Endothelial cell of umbilical vein (primary cell): Measurements from ENCODE around the gene PTAR1.

DNA sequence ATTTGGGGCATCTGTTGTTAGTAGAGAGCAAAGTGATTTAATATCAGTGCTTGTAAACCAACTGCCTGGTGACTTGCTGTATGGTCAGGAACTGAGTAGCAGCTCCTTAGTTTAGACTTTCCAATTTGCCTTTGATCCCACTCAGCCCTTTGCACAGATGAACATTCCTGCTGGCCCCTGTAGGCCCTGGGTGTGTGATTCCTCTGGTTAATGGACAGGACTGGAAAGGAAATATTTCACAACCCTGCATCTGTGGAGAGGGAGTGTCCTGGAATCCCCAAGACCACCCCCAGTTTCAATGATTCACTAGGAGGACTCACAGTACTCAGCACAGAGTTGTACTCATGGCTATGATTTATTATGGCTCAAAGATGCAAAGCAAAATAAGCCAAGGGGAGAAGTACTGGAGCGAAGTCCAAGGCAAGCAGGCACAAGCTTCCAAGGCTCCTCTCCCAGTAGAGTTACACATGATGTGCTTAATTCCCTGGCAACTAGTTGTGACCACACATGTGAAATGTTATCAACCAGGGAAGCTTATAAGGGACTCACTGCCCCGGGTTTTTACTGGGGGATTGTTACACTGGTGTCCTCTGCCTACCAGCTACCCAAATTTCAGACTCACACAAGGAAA is 42.4 kb upstream of the TJP2 start:
- PRO-cap: no peak
CAGE:
- cytosol, long polyA minus RNA: no peak
- cytosol, long polyA plus RNA: no peak
- long polyA plus RNA: no peak
- nucleus, long polyA minus RNA: no peak
- nucleus, long polyA plus RNA: no peak

DNA sequence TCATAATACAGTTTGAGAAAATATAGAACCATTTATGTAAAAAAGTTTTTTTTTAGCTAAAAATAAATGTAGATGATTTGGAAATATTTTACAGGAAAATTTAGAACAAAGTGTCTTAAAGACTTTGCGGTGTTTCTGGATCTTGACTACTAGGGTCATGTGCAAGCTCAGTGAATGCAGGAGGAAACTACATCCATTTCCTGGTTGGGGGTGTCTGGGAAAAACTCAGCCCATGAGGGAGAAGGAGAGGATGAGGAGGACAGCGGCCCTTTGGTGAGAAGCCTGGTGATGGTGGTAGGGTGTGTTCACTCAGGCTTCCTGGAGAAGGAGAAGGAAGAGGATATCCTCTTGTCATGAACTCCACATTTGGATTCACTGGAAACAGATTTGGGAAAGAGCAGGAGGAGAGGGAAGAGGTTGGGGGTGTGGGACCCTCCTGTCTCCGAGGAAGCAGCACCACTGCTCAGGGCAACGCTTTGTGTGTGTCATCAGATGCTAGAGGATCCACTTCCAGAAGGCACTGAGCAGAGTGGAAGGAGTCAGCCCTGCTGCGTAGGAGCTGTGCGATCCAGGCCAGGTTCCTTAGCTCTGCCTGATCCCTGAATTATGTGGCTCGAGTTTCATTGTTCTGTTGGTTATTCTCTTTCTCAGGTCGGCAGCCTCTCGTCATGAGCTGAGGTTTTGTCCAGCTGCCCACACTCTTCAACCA is 37.4 kb upstream of the TJP2 start:
- PRO-cap: no peak
CAGE:
- cytosol, long polyA minus RNA: no peak
- cytosol, long polyA plus RNA: no peak
- long polyA plus RNA: no peak
- nucleus, long polyA minus RNA: no peak
- nucleus, long polyA plus RNA: no peak

- PRO-cap: no peak
CAGE:
- cytosol, long polyA minus RNA: no peak
- cytosol, long polyA plus RNA: no peak
- long polyA plus RNA: no peak
- nucleus, long polyA minus RNA: no peak
- nucleus, long polyA plus RNA: no peak
Measured at GRCh38 chr9:69307493-69308564, 17.2 kb upstream of the ENTREP1 start.

GRCh38 chr9:69580547-69580885 is 91.7 kb downstream of the APBA1 start:
- PRO-cap: no peak
CAGE:
- cytosol, long polyA minus RNA: no peak
- cytosol, long polyA plus RNA: no peak
- long polyA plus RNA: no peak
- nucleus, long polyA minus RNA: no peak
- nucleus, long polyA plus RNA: no peak

GRCh38 chr9:69759324-69760597 is at the start of gene PTAR1:
PTAR1 (minus strand) TSS chr9:69760011.
- PRO-cap: bidirectional peak, plus-strand start at chr9:69759643, minus-strand start at chr9:69759723; bidirectional peak, plus-strand start at chr9:69760143, minus-strand start at chr9:69759938
CAGE:
- cytosol, long polyA minus RNA: start-site peak on the minus strand at chr9:69759951-69759957, 33 reads
- cytosol, long polyA plus RNA: no peak
- long polyA plus RNA: start-site peak on the minus strand at chr9:69759940-69759982, 201 and 197 reads in 2 replicates
- nucleus, long polyA minus RNA: start-site peak on the minus strand at chr9:69759937-69760019, 953 reads
- nucleus, long polyA plus RNA: no peak

DNA sequence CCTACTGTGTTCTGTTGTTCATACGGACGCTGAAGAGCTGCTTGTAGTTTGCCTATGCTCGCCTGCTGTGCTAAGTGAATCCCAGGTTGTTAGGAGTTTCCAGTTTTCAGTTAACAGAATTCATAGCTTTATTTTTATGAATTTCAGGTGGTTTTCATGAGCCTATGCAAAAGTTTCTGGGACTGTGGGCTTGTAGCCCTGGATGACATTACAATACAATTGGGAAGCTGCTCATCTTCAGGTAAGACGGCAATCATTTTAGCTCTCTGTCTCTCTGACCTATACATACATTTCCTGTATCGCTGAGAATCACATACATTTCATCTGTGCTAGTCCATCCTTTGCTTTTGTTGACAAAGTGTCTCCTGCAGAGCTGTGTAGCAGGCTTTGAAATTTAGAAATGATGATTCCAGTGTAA is 90.2 kb upstream of the SMC5 start:
- PRO-cap: no peak
CAGE:
- cytosol, long polyA minus RNA: no peak
- cytosol, long polyA plus RNA: no peak
- long polyA plus RNA: no peak
- nucleus, long polyA minus RNA: no peak
- nucleus, long polyA plus RNA: no peak

DNA sequence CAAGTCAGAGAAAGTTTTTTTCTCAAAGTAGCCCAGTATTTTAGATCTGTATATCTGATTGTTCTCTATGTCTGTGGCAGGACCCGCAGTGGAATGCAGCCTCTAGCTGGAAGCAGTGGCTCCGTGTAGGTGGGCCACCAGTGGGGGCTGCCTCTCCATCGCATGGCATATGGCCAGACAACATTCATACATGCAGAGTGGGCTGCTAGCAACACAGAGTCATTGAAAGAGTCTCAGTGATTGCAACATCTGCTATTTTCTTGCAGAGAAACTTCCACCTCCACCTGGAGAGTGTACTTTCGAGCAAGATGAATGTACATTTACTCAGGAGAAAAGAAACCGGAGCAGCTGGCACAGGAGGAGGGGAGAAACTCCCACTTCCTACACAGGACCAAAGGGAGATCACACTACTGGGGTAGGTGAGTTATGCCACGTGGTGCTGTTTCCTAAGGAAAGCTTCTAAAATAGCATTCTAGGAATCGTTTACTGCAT is 88.5 kb upstream of the SMC5 start:
- PRO-cap: no peak
CAGE:
- cytosol, long polyA minus RNA: no peak
- cytosol, long polyA plus RNA: no peak
- long polyA plus RNA: no peak
- nucleus, long polyA minus RNA: no peak
- nucleus, long polyA plus RNA: no peak

GRCh38 chr9:70204503-70205373 is 54.0 kb upstream of the SMC5 start:
- PRO-cap: no peak
CAGE:
- cytosol, long polyA minus RNA: no peak
- cytosol, long polyA plus RNA: no peak
- long polyA plus RNA: no peak
- nucleus, long polyA minus RNA: no peak
- nucleus, long polyA plus RNA: no peak

- PRO-cap: no peak
CAGE:
- cytosol, long polyA minus RNA: no peak
- cytosol, long polyA plus RNA: no peak
- long polyA plus RNA: no peak
- nucleus, long polyA minus RNA: no peak
- nucleus, long polyA plus RNA: no peak
Measured at GRCh38 chr9:70216974-70217385, 41.8 kb upstream of the SMC5 start.

DNA sequence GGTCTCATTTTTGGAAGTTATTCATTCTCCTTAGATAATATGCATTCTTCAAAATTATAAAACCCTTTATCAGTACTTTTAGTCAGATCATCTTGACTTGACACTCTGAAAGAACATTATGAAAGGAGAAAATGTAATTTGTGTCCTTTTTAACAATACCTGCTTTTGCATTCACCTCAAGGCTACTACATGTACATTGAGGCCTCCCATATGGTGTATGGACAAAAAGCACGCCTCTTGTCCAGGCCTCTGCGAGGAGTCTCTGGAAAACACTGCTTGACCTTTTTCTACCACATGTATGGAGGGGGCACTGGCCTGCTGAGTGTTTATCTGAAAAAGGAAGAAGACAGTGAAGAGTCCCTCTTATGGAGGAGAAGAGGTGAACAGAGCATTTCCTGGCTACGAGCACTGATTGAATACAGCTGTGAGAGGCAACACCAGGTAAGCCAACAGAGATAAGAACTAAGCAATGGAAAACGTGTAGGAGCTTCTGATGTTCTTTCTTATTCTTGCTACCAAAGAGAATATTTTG is 40.6 kb upstream of the SMC5 start:
- PRO-cap: no peak
CAGE:
- cytosol, long polyA minus RNA: no peak
- cytosol, long polyA plus RNA: no peak
- long polyA plus RNA: no peak
- nucleus, long polyA minus RNA: no peak
- nucleus, long polyA plus RNA: no peak

GRCh38 chr9:70258097-70258749 is 555 bp upstream of the SMC5 start:
- PRO-cap: bidirectional peak, plus-strand start at chr9:70258256, minus-strand start at chr9:70258295
CAGE:
- cytosol, long polyA minus RNA: no peak
- cytosol, long polyA plus RNA: no peak
- long polyA plus RNA: no peak
- nucleus, long polyA minus RNA: start-site peak on the minus strand at chr9:70258198-70258274, 71 reads
- nucleus, long polyA plus RNA: no peak

GRCh38 chr9:70260960-70262019 is 2.5 kb downstream of the SMC5 start:
- PRO-cap: no peak
CAGE:
- cytosol, long polyA minus RNA: no peak
- cytosol, long polyA plus RNA: no peak
- long polyA plus RNA: no peak
- nucleus, long polyA minus RNA: no peak
- nucleus, long polyA plus RNA: no peak

GRCh38 chr9:70280568-70281038 is 21.8 kb downstream of the SMC5 start:
- PRO-cap: no peak
CAGE:
- cytosol, long polyA minus RNA: no peak
- cytosol, long polyA plus RNA: no peak
- long polyA plus RNA: no peak
- nucleus, long polyA minus RNA: no peak
- nucleus, long polyA plus RNA: no peak

DNA sequence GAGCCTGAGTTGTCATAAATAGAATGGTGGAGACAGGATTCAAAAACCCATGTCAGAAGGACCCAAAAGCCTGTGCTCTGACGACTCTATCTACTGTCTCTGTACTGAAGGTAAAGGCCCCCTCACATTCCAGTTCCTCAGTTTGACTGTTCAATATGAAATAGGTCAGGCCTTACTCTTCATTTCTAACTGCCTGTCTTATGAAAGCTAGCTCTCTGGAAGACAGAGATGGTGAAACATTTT is 9.7 kb downstream of the KLF9 start:
- PRO-cap: no peak
CAGE:
- cytosol, long polyA minus RNA: no peak
- cytosol, long polyA plus RNA: no peak
- long polyA plus RNA: no peak
- nucleus, long polyA minus RNA: no peak
- nucleus, long polyA plus RNA: no peak

GRCh38 chr9:70407448-70407954 is 7.0 kb downstream of the KLF9 start:
- PRO-cap: no peak
CAGE:
- cytosol, long polyA minus RNA: no peak
- cytosol, long polyA plus RNA: no peak
- long polyA plus RNA: no peak
- nucleus, long polyA minus RNA: no peak
- nucleus, long polyA plus RNA: no peak

- PRO-cap: no peak
CAGE:
- cytosol, long polyA minus RNA: no peak
- cytosol, long polyA plus RNA: no peak
- long polyA plus RNA: no peak
- nucleus, long polyA minus RNA: no peak
- nucleus, long polyA plus RNA: no peak
Measured at GRCh38 chr9:70905591-70906113, 215.8 kb downstream of the TRPM3 start.

GRCh38 chr9:71279040-71279787 is 157.8 kb upstream of the TRPM3 start:
- PRO-cap: no peak
CAGE:
- cytosol, long polyA minus RNA: no peak
- cytosol, long polyA plus RNA: no peak
- long polyA plus RNA: no peak
- nucleus, long polyA minus RNA: no peak
- nucleus, long polyA plus RNA: no peak

DNA sequence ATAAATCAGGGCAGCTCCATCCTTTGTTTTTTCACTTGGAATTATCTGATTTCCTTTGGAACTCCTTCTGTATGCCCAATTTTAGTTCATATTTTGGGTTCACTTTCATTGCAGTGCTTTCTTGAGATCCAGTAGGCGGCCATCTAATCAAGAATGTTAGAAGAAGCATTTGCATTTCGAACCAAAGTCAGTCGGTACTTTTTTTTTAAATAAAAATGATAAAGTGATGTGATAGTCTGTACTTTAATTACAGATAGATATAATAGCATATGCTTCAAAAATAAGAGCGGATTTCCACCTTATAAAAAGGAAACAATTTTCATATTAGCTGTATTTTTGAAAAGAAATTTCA is 71.1 kb downstream of the CEMIP2 start:
- PRO-cap: no peak
CAGE:
- cytosol, long polyA minus RNA: no peak
- cytosol, long polyA plus RNA: no peak
- long polyA plus RNA: no peak
- nucleus, long polyA minus RNA: no peak
- nucleus, long polyA plus RNA: no peak

- PRO-cap: no peak
CAGE:
- cytosol, long polyA minus RNA: no peak
- cytosol, long polyA plus RNA: no peak
- long polyA plus RNA: no peak
- nucleus, long polyA minus RNA: no peak
- nucleus, long polyA plus RNA: no peak
Measured at GRCh38 chr9:71793491-71794308, 25.4 kb upstream of the CEMIP2 start.

DNA sequence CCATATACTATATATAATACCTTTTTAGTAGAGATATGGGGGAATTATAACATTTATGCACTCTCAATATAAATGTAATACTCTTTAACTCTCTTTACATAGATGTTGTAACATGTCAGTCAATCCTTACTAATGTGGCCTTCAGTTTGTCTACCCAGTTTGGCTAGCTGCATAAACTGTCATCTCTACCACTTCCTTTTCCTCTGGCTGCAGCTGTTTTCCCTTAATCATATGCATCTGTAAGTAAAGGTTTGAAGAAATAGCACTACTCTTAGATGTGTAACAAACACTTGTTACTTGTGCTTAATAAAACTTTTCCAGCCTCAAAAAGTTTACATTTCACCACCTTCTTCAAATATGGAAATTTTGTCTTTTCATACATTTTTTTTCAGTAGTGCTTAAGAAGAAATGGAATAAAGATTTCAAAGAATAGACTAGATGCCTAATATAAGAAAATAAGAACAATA is 13.3 kb downstream of the ABHD17B start:
- PRO-cap: no peak
CAGE:
- cytosol, long polyA minus RNA: no peak
- cytosol, long polyA plus RNA: no peak
- long polyA plus RNA: no peak
- nucleus, long polyA minus RNA: no peak
- nucleus, long polyA plus RNA: no peak